Paraaortic lymph node (tissue), 1 donor: Measurements from ENCODE around the genes BAZ1A and NKX2-1.

DNA sequence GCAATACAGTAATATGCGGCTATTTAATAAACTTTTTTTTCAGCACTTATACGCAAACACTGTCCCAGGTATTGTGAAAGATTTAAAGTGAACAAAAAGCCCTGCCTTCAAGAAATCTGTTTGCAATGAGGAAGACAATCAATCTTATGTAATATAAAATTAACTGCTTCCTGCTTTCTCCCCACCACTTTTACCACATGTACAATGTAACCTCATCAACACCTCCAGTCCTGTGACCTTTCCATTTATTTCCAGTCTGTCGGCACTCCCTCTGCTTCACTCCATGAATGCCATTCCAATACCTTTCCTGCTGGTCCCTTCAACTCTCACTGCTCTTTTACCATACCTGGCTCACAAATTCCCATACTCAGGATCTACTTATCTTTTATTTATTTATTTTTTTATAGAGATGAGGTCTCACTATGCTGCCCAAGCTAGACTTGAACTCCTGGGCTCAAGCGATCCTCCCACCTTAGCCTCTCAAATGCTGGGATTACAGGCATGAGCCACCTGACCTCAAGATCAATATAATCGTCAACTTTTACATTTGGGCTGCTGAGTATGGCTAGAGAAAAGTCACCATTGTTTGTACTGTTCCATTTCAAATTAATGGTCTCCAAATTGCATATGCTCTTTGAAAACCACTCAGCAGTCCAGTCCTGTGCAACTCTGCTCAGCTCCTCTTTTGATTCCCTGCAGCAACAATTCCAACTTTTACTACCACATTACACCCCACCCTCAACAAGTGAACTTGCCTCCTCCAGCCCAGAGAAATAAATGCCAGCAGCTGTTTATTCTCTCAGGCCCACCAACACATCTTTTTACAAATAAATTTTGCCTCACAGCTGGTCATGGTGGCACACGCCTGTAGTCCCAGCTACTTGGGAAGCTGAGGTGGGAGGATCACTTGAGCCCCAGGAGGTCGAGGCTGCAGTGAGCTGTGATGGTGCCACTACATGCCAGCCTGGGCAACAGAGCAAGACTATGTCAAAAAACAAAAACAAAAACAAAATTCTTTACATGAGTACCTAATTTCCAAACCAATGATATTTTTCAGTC is 10.1 kb downstream of the SNX6 start:
- PRO-cap: no peak

DNA sequence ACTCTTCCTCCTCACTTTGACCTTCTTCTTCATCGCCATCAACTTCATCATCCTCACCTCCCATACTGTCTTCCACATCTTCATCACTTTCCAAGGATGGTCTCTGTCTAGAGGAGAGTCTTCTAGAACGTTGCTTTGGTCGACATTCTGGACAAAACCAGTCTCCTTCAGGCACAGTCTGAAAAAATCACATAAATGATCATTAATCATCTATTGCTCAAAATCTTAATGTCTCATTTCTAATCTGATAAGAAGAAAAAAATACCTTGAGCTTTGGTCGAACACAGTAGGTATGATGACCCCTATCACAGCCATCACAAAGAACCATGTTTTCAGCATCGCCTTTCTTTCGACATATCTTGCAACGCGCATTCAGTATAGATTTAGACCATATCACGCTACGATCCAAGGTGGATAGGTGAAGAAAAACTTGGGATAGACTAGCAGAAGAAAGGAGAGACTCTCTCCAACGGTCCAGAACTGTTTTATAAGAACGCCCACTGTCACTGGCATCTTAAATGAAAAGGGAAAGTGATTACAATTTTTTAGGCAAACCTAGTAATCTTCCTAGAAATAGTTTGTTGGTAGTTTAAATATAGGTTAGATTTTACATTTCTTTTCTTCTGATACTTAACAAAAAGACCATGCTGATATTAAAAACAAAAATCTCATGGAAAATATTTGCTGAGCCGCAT is 50.5 kb upstream of the CFL2 start:
- PRO-cap: no peak

GRCh38 chr14:34875207-34875714 is at the start of gene BAZ1A:
TSS of gene BAZ1A (minus strand) at chr14:34875360.
- PRO-cap: bidirectional peak, plus-strand start at chr14:34875456, minus-strand start at chr14:34875319

DNA sequence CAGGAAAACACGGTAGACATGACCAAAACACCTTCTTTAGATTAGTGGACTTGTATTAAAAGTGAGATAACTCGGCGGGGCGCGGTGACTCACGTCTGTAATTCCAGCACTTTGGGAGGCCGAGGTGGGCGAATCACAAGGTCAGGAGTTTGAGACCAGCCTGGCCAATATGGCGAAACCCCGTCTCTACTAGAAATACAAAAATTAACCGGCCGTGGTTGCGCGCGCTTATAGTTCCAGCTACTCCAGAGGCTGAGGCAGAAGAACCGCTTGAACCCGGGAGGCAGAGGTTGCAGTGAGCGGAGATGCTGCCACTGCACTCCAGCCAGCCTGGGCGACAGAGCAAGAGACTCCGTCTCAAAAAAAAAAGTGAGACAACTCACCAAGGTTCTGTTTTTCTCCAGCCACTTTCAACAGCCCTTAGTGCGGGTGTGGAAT is 747 bp downstream of the PPP2R3C start:
- PRO-cap: no peak

GRCh38 chr14:35292549-35293304 is 545 bp downstream of the PSMA6 start:
- PRO-cap: no peak

DNA sequence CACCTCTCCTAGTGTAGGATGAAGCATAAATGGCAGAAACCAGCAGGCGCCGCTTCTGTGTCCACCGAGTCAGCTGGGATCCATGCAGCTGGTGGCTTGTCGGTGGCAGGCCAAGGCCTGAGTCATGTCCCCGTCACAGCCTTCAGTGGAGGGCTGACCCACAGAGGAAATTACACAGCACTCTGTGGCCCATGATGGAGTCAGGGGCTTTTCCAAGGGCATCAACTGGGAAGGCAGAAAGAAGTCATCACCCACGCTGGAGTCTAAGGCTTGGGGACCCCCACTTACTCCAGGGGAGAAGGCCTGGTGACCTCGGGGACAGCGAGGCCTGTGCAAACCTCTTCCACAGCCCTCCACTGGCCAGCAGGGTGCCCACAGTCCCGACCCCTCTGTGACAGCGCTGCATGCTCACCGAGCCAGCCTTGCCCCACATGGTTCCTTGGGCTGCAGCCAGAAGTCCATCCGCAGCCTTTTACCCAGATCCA is 38.3 kb downstream of the NFKBIA start:
- PRO-cap: no peak

DNA sequence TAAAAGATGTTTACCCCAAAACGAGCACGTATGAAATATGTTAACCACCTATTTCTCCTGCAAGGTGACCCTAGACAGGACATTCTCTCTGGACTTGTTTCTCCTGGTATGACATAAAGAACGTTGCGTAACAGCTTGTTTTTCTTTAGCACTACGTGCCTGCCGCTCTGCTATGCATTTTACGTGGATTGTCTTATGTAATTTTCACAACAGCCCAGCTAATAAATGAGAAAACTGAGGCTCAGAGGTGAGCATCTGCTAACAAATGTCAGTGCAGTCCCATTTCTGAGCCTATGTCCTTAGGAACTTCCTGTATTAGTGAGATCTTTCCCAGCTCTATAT is 3.8 kb downstream of the NFKBIA start:
- PRO-cap: no peak

DNA sequence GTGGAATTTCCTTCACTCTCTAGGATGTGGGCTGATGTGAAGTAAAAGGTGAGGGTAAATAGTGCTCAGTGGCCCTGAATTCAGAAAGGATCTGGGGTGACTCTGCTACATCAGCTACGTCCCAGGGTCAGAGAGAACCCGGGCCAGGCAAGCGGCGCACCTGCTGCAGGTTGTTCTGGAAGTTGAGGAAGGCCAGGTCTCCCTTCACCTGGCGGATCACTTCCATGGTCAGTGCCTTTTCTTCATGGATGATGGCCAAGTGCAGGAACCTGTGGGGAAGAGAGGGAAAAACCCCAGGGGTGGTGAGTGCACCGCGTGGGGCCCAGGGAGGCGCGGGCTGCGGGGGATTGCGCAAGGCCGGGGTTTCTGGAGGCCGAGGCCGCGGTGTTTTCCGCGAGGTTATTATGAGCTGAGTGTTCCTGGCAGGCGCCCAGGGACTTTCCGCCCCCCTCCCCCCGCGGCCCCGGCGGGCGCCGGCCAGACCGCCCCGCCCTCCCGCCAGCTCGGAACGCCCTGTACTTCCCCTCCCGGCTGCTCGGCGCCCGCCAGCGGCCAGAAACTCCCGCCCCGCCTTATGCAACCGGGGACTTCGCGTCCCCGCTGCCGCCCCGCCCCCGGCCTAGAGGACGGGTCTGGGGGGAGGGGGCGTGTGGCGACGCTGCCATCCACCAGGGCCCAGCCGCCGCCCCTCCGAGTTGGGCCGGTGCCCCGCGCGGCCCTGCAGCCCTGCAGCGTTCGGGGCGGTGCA is 845 bp downstream of the NFKBIA start:
- PRO-cap: bidirectional peak, plus-strand start at position 629 of the sequence, minus-strand start at position 368 of the sequence

DNA sequence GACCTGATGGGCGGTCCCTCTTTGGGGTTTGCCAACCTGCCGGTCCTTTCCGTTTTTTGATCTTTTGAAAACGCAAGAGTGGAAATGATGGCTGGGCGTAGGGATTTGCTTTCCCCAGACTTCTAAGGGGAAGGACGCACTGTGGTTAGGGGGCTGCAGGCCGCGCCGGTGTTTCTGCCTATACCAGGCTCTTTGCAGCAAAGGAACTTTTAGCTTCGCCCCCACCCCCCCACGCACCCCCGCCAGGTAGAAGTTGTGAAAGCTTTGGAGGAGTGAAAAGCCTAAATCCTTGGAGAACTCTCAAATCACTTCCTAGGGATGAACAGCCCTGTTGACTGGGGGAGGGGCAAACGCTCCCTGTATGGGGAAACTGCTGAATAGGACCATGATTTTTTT is 585 bp upstream of the NFKBIA start:
- PRO-cap: bidirectional peak, plus-strand start at position 117 of the sequence, minus-strand start outside the sequence

DNA sequence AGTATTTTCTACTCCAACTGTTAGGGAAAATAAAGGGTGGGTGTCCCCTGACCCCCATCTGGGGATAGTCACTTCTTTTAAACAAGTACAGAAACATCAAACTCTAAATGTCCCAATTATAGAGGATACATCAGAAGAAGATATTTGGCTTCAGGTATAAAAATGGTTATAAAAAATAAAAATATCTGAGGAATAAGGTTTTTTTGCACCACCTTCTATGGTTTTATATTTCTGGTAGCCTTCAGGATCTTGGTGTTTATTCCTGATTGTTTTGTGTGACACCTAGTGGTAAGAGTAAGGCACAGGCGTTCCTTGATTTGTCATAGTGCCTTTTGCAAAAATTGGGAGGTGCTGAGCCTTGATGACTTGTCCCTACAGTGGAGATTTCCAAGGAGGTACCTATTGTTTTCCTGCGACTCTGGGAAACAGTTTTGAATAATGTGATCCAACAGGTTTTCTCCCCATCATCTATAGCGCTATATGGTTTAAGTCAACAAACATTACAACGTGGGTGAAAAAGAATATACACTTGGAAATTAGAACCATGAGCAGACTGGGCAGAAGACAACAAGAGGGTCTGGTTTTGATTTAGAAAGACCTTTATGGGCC is 2.4 kb upstream of the NFKBIA start:
- PRO-cap: no peak

DNA sequence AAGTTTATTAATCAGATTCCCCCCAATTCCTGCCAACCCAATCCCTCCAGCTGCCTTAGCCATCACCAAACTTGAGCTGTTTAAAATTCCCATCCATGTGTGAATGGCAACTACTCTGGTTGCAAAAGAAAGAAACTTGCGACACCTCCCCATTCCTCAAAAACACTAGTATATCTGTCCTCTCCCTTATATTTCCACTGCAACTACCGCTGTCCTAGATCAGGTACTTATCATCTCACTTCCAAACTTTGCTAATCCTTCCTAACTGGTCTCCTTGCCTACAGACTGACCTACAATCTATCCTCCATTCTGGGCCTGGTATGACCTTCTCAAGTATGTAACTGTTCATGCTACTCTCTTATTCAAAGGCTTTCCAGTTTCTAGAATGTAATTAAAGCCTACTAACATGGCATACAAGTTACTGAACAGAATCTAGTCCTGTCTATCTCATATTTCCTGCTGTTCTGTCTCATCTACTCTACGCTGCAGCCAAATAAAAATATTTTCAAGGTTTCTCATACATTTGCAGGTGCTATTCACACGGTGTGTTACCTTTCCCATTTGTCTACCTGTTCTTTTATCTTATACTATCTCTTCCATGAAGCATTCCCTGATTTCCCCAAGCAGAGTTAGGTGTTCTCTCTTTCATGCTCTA is 69.4 kb downstream of the RALGAPA1 start:
- PRO-cap: no peak

- PRO-cap: no peak
Observed at GRCh38 chr14:35808120-35808503, 983 bp downstream of the RALGAPA1 start.

DNA sequence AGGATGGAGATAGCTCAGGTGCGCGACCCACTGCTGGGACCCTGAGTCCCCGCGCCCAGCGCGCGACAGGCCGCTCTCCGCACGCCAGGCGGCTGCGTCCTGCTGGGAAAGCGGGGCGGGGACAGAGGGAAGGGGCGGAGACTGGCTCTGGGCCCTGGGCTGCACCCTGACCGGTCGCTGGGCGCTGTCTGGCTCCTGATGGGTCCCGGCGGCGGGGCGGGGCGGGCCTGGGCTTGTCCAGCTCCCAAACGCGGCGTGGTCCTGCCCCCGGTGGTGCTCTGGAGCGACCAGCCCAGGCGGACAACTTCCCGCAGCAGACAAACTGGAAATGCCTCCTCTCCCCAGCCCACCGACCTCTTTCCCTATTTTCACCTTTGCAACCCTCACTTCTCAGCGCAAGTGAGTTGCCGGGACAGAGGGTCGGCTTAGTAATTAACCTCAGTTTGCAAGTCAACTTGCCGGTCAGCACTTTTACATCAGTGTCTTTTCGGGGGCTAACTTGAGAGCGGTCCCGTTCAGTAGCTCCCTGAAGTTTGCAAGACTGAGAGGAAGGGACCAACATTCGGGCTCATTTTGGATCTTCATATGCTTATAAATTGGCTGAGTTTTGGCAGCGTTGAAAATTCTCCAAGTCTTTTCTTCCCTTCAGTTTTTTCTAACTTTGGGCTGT is 638 bp downstream of the BRMS1L start:
- PRO-cap: bidirectional peak, plus-strand start at position 247 of the sequence, minus-strand start at position 94 of the sequence

- PRO-cap: no peak
Observed at GRCh38 chr14:36069689-36070043, 243.5 kb downstream of the BRMS1L start.

DNA sequence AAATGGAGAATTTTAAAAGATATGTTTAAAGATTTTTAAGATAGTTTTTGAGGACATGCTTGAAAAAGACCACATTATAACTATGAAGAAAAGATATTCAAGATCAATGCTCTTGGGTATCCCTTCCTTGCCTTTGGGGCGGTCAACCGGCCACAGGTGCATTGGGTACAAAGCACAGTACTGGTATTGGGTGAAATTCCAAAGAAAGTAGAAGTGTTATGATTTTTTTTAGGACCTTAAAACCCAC is 195.7 kb downstream of the MBIP start:
- PRO-cap: no peak

DNA sequence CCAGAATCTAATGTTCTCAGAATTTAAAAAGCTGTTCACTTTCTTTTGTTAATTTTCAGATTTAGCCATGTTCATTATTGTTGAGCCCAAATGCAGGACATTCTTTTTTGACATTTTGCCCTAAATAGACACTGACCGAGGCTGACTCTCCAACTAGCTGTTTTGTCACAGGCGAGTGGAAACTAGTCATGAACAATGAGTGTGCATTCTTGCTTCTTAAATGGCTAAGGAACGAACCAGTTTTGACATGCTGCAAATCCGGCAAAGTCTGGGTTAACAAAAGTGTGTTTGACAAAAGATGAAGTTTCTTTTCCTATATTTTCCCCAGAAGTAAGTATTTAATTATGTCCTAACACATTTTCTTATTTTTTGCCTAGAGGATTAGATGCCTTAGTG is 40.6 kb downstream of the MBIP start:
- PRO-cap: no peak

DNA sequence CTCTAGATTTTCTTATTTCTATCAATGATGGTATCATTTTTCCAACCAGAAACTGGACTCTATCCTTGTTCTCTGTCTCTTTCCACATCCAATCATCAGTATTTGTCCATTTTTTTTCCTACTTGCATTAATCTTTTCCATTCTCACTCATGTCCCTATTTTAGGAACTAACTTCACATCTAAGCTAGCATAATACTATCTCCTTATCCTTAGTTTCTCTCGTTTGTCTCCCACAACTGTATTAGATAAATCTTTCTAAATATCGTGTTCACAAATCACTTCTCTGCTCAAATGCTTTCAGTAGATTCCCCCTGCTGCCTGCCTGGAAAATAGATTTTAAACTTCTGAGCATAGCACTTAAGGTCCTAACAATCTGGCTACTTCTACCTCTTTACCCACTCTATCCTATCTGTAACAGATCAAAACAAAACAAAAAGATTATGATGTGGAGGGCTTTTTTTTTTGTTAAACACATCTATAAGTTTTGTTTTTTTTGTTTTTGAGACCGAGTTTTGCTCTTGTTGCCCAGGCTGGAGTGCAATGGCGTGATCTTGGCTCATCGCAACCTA is 14.6 kb downstream of the MBIP start:
- PRO-cap: no peak

DNA sequence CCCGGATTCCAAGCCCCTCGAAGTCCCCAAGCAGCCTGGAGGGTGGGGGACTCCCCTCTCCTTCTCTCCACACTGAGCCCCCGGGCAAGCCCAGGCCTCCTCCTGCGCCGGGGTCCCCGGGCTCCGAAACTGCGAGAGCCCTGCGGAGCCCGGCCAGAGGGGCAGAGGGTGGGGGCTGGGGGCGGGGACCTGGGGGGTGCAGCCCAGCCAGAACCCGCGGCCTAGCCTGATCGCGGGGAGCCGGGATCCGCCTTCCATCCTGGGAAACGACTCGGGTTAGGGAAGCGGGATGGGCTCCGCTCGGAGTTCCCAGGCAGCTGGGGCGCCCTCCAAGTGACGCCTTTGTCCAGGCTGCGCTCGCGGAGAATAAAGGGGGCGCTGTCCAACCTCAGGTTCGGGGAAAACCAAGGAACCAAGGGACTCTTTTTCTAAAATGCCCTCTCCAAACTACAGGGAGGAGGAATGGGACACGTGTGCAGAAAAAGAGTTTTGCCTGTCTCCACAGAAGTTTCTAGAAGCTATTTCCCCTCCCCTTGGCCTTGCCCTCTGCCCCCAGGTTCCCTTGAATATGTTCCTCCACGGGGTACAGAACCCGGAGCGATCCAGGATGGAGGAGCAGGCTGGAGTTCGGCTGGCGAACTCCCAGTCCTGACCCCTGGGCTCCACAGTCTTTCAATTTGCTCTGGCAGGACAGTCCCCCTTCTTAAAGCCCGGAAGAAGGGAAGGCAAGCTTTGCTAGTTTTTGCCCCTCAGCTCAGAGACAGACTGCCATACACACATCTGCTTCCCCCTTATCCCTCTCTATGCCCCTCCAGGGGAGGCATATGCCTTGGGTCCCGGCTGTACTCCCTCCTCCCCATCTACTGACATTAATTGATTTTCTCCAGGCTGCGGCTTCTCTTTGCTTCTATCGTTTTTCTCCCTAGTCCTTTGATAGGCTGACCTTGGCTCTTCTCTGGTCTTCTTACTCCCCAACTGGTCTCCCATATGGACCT is 13.9 kb downstream of the NKX2-1 start:
- PRO-cap: unidirectional peak, minus-strand start at position 91 of the sequence

DNA sequence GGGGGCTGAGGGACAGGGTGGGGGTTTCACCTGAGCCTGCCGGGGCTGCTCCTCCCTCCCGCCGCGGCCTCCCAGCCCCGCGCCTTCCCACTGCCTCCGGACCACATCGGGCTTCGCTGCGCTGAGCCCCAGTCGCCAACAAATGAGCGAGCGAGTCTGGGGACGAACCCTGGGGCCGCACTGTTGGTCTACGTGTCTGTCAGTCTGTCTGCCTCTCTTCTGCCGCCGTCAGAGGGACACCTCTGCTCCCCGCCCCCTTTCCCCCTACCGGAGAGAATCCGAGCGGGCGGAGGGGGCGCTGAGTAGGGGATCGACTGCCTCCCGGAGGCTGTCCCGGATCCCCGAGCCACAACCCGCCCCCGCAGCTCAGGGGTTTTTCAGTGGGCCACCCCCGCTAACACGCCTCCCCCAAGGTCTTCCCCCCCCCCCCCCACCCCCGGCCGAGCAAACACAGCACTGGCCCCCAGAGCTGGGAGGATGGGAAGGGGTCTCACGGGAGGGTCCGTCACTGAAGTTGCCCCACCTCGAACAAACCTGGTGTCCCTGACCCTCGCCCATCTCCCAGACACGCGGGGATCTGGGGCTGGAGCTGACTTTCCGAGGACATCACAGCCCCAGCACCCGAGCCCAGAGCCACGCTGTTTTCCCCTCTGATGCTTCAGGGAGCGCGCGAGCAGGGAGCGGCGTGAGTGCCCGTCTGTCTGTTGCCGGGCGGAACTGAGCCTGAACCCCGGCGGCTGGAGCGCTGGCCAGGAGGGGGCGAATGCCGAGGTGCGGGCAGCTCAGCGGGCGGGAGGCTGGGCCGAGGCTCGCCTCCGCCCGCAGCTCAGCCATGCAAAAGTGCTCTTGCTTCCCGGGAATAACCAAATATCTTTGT is at the start of gene NKX2-1:
Gene NKX2-1, minus strand, starts transcription at position 210 of the 877 bp plus-strand sequence.
- PRO-cap: no peak

- PRO-cap: no peak
Observed at GRCh38 chr14:36646737-36647456, 14.8 kb upstream of the PAX9 start.